Measurements from ENCODE around the gene IDI2.

GRCh38 chr10:151059-151789 is 16.0 kb downstream of the ZMYND11 start:
- PRO-cap, result no peak
- RAMPAGE, long total RNA, result no peak

- PRO-cap, result no peak
- RAMPAGE, long total RNA, result no peak
Observed at GRCh38 chr10:370179-370385, 234.8 kb downstream of the ZMYND11 start.

DNA sequence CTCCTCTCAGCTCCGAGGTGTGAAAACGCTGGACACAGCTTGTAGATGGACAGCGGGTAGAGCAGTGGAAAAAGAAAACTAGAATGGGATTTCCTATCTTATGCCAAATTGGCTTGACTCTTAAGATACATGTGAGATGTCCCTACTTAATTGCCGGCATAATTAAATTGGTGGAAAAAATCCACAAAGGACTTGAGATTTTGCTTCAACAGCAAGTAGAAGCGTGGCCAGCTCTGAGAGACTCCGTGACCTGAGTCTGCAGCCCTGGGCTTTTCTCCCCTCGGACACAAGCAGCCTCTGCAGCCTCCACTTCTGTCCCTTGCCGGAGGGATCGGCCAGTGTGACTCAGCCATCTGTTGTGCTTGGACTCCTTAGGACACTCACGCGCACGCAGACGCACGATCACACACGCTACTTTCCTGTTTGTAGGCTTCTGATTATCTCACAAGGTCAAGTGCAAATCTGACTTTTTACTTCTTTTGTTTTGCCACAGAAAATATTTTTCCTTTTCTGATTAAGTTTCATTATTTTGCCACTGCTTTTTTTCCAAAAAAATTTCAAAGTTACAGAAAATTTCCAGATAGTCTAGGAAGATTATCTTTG is 268.8 kb downstream of the DIP2C start:
- PRO-cap, result no peak
- RAMPAGE, long total RNA, result no peak

DNA sequence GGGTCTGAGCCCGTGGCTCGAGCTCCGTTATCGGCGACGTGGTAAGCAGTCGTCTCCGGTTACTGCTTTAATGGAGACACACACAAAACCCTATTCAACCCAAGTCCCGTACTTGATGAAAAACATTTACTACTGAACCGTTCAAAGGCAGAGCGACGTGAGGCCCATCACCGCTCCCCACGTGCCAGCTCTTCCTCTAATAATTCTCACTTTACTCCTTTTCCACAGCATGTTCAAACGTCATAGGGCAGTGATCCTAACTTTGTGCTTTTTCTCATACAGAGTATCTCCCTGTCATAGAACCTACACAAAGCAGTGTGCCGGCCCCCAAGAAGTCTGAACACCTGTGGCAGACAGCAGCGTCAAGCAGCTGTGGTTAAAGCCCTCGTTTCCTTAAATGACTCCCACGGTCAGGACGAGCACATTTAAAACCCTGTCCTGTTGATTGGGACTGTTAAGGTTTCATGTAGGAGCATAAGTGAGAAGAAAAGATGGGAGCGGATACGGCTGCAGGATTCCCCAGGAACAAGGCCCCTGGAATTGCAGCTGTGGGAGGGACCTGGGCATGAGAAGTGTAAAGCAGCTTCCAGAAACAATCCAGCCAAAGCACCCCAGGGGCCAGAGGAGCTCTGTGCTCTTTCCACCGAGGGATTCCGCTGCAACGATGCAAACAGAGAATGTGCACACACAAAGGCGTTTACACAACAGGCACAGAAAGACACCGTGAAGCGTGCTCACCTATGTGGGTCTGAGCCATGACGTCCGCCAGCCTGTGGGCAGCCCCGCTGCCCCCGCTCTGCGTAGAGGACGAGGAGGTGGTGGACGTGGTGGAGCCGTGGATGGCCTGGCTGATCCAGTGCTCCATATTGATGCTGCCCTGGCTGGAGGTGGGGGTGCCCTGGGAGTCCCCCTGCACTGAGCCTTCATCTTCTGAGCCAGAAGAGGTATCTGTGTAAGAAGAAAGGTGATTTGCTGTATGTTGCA is 267.1 kb downstream of the DIP2C start:
- PRO-cap, result no peak
- RAMPAGE, long total RNA, result no peak

DNA sequence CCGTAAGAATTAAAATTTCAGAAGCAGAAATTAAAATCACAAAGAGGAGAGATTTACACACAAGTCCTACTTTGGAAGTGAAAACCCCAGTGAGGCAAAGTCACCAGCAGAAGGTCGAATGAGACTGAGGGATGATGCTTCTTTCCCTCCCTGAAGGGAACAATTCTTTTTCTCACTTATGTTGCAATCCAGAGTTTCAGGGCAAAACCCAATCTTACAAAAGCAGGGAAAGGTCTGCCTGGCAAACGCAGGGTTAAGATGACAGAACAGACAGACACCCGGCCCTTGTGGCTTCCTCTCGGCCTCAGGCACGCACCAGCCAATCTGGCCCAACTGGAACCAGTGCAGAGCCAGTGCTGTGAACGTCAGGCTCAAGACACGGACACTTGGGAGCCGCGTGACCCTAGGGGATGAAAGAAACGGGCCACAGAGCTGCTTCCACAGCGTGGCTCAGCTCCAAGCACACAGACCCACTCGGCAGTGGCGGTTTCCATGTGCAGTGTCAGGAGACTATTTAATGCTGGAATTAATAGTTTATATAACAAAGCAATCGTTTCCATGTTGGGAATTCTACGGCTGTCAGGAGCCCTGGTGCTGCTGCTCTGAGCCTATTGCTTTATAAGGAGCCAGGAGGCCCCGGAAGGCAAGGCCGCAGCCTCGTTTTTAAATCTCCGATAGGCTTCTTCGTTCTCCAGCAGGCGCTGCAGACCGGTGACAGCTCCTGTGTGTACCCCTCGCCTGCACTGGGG is 198.5 kb downstream of the DIP2C start:
- PRO-cap, result no peak
- RAMPAGE, long total RNA, result no peak

GRCh38 chr10:526751-527410 is 162.6 kb downstream of the DIP2C start:
- PRO-cap, result no peak
- RAMPAGE, long total RNA, result no peak

GRCh38 chr10:548243-548628 is 141.2 kb downstream of the DIP2C start:
- PRO-cap, result unidirectional peak, plus-strand start at chr10:548453
- RAMPAGE, long total RNA, result no peak

- PRO-cap, result no peak
- RAMPAGE, long total RNA, result no peak
Observed at GRCh38 chr10:561148-561688, 128.2 kb downstream of the DIP2C start.

- PRO-cap, result no peak
- RAMPAGE, long total RNA, result no peak
Observed at GRCh38 chr10:584878-585697, 104.4 kb downstream of the DIP2C start.

GRCh38 chr10:593798-594512 is 95.5 kb downstream of the DIP2C start:
- PRO-cap, result no peak
- RAMPAGE, long total RNA, result no peak

GRCh38 chr10:712092-712553 is 22.7 kb upstream of the DIP2C start:
- PRO-cap, result no peak
- RAMPAGE, long total RNA, result no peak

- PRO-cap, result no peak
- RAMPAGE, long total RNA, result no peak
Observed at GRCh38 chr10:784317-785308, 95.1 kb upstream of the DIP2C start.

DNA sequence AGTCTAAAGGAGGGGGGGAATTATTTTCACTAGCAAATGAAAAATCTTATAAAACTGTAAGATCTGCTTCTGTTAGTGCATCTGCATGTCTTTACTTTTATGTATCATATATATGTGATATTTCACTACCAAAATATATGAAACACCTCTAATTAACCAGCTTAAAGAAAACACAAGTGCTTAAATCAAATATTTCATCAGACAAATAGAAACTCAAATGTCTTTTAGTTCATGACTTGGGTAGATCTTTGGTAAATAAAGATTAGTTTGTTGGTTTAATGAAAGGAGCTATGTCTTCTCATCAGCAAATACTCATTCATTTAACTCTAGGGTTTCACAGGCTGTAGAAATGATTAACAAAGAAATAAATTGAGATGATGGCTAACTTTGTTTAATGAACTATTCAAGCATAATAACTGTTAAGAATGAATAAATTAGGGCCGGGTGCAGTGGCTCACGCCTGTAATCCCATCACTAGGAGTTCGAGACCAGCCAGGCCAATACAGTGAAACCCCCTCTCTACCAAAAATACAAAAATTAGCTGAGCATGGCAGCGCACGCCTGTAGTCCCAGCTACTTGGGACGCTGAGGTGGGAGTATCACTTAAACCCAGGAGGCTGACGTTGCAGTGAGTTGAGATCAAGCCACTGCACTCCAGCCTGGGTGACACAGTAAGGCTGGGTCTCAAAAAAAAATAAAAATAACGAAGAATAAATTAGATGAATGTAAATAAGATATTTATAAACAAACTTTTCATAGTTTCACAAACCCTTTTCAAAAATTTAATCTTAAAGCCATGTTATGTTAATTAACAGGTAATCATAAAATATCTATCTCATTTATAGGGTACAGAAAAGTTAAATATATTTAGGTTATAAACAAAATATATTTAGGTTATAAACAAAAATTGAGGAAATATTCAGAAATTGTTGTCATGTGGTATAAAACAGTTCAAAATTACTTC is 18.0 kb downstream of the LARP4B start:
- PRO-cap, result no peak
- RAMPAGE, long total RNA, result no peak

GRCh38 chr10:1008942-1009418 is 16.7 kb downstream of the IDI2 start:
- PRO-cap, result no peak
- RAMPAGE, long total RNA, result no peak

GRCh38 chr10:1025657-1026143 is at the start of gene IDI2:
Gene IDI2, minus strand, starts transcription at chr10:1025859.
- PRO-cap, result no peak
- RAMPAGE, long total RNA, result no peak

GRCh38 chr10:1044252-1044942 is 4.5 kb downstream of the IDI1 start:
- PRO-cap, result no peak
- RAMPAGE, long total RNA, result no peak

DNA sequence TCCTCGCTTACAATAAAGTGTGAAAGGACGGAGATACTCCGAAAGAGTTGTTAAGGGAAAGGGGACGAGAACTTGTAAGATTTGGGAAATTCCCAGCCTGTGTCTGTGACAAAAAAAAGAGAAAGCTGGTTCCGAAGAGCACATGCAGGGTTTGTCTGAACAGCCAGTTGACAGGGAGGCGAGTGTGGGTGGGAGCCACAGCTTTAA is 40.8 kb downstream of the WDR37 start:
- PRO-cap, result no peak
- RAMPAGE, long total RNA, result no peak

- PRO-cap, result no peak
- RAMPAGE, long total RNA, result no peak
Observed at GRCh38 chr10:1159293-1160171, 103.3 kb downstream of the WDR37 start.

DNA sequence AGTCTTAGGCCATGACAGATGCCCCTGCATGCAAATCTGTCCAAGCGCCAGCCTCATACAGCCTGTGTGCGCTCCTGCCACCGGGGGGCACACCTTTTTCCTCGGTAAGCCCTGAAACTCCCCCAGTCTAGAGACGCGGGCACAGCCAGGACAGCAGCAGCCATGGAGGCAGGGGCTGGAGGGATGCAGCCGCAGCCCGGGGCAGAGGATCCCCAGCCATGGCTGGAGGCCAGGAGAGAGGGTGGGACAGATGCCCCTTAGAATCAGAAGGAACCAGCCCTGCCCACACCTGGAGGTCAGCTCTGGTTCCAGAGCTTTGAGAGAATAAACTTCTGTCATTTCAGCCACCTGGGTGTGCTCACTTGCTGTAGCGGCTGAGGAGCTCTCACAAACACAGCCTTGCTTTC is 241.5 kb downstream of the WDR37 start:
- PRO-cap, result no peak
- RAMPAGE, long total RNA, result no peak

DNA sequence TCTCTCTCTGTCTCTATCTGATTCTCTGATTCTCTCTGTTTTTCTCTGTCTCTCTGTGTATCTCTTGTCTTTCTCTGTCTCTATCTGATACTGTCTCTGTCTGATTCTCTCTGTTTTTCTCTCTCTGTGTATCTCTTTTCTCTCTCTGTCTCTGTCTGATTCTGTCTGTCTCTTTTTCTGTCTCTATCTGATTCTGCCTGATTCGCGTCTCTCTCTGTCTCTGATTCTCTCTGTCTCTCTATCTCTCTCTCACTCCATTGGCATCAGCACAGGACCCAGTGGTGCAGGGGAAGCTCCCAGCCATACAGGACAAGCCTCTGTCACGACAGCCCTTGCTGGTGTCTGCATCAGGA is 79.0 kb downstream of the ADARB2 start:
- PRO-cap, result no peak
- RAMPAGE, long total RNA, result no peak

Data from urinary bladder (tissue), 3 donors.